Glomerular endothelial cell (primary cell): ENCODE results near the genes ZEB2 and ORC4.

- RAMPAGE, long total RNA, result no peak
Observed at GRCh38 chr2:144462087-144462854, 57.6 kb downstream of the ZEB2 start.

GRCh38 chr2:144474261-144474591 lies 45.7 kb downstream of the ZEB2 start:
- RAMPAGE, long total RNA, result no peak

DNA sequence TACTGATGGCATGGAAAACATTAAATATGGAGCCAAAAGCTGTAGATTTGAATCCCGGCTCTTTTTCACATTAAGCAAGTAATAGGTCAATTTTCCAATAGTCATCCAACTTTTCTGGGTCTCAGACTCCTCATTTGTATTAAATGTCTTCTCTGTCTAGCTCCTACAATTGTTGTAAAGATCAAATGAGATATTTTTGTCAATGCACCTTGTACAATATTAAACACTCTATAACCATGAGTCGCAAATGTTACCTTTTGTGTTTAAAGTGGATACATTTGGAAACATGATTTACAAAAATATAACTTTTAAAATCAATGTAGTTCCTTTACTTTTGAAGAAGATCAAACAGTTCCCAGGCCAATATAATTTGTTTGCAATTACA lies 36.7 kb downstream of the ZEB2 start:
- RAMPAGE, long total RNA, result no peak

DNA sequence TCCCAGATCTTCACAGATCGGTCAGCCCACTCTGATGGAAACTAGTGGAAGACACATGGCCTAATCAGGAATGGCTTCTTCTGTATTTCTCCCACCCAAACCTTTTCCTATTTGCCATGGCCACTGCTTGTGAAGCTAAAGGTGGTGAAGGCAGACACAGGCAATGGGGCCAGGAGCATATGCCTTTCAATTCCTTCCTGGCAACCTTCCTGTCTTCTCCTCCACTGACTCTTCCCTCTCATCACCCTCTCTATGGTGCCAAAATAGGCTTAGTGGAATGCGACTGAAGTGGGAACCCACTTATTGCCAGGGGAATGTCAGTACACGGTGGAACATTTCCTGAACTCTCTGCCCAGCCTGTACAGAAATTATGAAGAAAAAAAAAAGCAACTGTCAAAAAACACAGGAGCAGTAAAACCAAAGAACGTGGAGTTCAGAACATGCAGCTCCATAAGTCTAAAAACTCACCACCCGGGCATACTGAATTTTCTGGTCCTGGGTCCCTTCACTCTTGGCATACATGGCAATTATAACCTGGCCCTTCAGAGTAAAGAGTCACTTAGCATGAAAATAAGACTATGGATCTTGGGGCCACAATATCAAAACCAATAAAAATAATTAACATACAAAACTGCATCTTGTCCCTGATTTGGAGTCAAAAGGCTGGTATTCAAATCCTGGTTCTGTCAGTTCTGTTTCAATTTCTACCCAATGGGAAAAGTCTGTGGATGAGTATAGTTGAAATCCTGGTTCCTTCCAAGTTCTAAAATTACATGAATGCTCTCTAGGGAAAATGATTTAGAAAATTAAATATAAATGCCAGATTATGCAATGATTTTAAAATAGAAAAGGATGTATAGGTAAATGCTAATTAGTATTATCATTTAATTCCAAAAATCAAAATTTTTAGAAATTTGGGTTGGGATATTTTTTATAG lies 35.2 kb downstream of the ZEB2 start:
- RAMPAGE, long total RNA, result no peak

GRCh38 chr2:144505103-144506069 lies 14.5 kb downstream of the ZEB2 start:
- RAMPAGE, long total RNA, result no peak

DNA sequence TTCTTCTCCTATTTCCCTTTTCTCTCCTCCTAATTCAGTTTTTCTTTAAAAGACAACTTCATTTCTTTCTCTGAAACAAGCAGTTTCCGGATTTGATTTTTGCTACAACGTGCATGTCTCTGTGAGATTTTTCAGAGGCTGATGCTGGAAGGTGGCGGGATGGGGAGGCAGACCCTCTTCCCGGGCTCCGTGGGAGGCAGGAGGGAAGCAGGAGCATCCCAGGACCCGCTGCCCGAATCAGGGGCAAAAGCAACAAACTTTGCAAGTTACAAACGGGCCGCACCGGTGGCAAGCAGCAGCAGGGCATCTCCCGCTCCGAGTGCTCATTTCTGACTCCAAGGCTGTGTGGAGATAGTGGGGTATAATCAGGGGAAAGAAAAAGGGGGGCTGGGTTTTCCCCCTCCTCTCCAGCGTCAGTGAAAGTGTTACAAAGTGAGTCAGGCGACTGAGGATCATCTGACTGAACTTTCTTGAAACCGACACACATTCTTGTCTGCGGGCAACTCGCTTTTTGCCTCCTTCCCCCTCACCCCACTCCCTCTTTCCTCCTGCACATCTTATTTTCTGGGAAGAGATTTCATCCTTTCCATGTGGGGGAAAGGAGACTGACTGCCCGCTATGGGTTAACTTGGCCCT lies 6.3 kb downstream of the ZEB2 start:
- RAMPAGE, long total RNA, result no peak

DNA sequence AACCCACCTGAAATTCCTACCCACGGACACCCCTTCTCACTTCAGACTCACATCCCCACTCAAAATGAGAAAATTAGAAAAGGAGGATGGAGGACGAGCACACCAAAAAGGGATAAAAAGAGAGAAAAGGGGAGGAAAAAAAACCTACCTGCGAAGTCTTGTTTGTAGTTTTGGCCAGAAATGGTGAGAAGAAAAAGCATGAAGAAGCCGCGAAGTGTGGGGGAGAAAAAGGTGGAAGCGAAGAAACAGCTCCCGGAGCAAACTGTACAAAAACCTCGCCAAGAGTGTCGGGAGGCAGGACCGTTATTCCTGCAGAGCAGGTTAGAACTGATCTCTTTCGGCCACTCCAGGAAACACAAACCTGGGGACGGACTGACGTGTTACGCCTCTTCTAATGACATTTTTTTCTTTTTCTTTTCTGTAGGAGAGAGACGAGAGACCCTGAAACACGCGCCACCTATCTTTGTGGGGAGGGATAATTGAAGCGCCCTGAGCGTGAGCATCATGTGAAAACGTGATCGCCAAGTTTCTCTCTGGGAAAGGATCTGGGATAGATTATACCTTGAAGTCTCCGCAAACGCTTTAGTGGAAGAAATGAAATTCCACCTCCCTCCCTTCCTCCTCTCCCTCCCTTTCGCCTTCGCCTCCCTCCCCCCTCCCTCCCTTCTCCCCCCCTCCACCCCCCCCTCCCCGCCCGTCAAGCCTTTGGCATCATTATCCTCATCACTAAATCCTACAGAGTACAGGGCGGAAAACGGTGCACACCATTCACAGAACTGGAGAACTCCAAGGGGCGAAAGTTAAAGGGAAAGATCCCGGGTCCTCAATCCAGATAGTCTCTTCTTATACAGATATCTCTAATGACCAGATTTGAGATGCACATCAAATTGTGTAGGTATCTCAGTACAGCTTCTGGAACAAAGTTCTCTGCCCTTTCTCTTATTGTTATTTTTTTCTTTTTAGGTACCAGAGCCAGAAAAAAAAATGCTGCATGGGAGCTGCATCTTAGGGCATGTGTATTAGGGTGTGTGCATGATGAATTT lies at the start of gene ZEB2:
TSS of gene ZEB2 (minus strand) at position 329 of the 1,043 bp plus-strand sequence.
- RAMPAGE, long total RNA, result no peak

DNA sequence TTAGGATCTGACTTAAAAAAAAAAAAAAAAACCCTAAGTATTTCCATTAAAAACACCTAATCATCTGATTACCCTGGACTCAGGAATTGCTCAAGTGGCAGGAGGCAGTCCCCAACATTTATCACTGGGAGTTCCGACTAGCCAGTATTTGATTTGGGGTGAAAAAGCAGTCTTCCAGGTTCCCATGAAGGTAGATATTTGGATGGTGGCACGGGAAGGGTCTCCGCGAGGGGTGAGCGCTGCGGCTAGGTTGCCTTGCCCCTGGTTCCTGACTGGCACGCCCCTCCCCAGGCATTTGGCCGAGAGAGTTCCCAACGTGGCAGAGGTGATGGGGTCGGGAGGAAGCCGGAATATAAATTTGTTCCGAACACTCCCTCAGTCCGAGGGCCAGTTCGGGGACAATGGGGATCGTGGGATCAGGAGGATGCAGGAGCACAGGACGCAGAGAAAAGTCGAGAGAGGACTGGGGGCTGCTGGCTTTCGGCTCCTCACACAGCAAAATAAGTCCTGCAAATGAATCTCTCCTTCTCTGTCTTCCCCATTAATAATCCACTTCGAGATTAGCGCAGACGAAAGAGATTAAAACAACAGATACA lies 2.8 kb upstream of the ZEB2 start:
- RAMPAGE, long total RNA, result no peak

DNA sequence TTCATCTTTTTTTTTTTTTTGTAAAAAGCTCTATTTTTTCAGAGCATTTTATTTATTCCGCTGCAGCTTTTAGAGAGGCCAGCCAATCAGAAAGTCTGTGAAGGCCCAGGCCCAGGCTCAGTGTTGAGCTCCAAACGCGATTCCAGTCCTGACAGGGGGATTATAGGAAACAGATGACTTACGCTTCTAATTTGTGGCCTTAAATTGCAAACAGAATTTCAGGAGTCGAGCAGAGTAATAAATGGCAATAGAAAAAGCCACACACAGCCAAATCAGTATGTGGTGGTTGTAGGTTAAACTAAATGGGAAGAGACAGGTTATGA lies 130.9 kb upstream of the ZEB2 start:
- RAMPAGE, long total RNA, result no peak

DNA sequence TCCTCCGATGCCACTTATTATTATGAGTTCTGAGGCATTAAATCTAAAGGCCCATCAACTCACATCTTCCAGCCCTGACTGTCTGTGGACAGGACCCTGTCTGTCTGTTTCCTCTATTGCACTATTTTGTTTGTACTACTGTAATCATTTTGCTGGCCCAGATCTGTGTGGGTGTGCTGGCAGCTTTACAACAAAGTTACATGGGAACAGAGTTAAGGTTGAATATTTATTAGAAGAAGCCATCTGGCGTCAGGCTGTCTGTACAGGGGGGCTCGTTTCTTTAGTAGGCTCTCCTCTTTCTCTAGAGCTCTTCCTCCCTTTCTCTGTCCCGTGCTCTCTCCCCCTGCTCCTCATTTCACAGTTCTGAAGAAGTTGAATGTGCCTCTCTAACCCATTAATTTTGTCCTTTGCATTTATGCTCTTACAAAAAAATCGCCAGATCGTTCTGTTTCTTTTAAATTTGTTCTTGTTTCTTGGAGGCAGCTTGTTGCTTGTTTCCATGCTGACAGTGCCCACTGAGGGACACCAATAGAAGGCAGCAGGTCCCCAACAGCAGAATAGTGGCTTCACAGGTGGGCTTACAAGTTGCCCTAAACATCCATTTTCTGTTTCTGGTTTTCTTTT lies 315.1 kb upstream of the ZEB2 start:
- RAMPAGE, long total RNA, result no peak

DNA sequence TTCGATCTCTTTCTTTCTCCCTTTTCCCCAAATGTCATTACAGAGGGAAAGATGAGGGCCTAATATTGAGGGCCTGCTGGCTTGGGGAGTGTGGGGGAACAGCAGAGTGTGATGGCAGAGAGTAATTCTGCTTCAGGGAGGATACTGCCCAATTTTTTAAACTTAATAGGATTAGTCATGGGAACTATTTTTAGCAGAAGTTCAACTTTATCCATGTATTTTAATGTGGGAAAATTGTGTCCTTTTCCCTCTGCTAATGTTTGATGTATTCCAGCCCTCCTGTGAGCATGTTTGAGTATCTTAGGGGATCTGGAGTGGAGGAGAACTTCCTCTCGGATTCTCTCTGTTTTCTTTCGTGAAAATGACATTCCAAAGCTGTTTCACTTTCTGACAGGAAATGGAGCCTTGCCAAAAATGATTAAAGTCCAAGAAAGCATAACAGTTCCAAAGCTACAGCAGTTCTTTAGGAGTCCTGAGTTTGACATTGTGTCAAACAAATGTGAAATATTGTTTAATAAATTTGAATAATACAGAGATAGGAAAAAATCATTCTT lies 418.4 kb upstream of the ZEB2 start:
- RAMPAGE, long total RNA, result no peak

DNA sequence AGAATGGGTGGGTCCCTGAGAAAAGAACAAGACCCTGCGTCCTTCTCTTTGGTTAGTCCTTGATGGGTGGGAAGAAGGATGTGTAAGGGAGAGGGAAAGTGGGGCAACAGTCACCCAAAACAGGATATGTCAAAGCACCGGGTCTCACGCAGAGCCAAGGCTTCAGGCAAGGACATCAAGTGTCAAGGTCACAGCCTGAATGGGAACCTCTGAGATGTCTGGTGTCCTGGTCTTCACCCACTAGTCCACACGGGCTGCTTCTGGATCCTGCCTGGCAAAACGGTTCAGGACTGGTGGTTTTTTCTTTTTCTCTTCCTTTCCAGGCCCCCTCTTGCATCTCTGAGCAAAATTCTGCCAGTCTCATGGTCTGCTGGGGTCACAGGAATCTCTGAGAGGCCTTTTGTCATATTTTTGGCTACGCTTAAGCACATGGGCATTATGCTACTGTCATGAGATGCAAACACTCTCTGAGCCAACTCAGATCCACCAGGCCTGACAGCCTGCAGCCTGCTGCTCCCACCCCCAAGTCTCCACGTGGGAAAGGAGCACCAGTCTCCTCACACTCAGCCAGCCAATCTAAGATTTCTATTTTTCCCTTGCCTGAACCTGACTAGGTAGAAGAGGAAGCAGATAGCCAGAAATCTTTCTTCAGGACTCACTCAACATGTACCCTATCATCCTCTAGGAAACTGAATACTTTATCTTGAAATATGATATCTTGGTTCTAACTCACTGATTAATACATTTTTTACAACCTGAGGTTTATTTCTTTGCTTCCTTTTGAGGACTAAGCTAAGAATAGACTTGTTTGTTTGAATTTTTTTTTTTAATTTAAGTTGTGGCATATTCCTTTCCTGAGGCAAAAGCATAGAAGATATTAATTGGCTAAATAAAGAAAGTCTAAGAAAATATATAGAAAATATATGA lies 518.3 kb upstream of the ZEB2 start:
- RAMPAGE, long total RNA, result no peak

GRCh38 chr2:145198941-145199413 lies 679.1 kb upstream of the ZEB2 start:
- RAMPAGE, long total RNA, result no peak

DNA sequence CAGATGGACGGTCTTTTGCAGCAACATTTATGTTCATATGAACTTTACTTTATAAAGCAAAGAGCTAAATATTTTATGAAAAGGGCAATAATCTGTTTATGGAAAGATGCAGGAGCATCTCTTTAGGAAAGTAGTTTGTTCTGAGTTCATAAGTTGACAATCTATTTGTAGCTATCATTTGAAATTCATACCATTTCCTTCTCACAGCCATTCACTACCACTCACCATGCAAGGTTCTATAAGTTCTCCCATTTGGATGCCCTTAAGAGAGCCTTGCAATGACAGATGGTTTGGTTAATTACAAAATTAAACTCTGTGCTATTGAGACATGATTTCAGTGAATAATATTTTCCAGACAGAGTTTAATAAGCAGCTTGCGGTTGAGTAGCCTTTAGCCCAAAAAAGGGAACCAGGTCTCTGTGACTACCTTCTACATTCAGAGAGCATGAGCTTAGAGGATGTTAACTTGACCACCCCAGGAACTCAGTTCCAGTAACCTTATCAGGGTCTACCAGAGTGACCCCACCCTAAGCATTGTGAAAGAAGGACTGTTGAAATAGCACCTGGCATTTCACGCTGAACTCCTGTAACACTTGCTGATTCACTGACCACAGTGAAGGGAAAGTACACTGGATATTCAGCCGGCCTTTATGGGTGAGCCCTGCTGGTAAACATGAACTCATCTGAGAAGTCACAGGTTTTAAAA lies 1173.0 kb upstream of the ZEB2 start:
- RAMPAGE, long total RNA, result no peak

- RAMPAGE, long total RNA, result no peak
Observed at GRCh38 chr2:147844107-147844401, 775 bp upstream of the ACVR2A start.

- RAMPAGE, long total RNA, result start-site peak on the minus strand at chr2:148020697-148020775, 63 and 33 reads in 2 replicates
Observed at GRCh38 chr2:148020554-148020813, at the start of gene ORC4. Gene ORC4 (minus strand): TSS chr2:148020737.

DNA sequence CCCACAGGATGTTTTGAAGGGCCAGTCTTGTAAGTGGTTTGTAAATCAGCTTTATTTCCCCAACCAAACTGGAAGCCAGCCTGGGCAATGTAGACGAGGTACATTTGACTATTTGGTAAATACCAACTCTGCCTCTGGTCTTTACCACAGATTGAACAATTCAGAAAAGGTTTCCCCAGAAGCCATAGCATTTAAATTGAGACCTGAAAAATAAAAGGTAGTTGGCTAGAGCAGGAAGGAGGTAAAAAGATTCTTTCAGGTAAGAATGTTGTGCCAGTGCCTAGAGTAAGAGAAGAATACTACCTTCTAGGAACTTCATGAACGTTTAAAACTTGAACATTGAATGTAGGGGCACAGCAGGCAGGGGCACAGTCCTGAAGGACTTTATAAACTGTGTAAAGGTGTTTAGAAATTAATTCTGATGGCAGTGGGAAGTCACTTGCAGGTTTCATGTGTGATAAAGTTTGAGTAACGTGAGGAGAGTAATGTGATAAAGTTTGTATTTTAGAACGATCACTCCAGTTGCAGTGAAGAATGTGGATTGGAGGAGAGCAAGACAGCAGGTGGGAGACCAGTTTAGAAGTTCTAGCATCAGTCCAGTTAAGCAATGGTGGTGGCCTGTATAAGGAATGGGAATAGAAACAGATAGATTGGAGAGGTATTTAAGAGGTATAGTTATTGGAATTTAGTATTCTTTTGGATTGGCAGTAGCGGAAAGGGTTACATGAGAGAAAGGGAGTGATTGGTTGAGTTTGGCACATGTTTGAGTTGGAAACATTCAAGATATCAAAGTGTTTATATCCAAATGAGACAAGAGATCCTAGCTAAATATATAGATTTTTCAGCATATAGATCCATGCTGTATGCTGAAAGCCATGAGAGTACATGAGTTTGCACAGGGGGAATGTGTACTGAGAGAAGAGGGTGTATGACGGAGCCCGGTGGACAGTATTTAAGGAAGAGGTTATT lies 77.0 kb downstream of the MBD5 start:
- RAMPAGE, long total RNA, result no peak

- RAMPAGE, long total RNA, result no peak
Observed at GRCh38 chr2:148264356-148265012, 243.6 kb downstream of the MBD5 start.

GRCh38 chr2:148646352-148646707 lies 1.8 kb downstream of the EPC2 start:
- RAMPAGE, long total RNA, result no peak

DNA sequence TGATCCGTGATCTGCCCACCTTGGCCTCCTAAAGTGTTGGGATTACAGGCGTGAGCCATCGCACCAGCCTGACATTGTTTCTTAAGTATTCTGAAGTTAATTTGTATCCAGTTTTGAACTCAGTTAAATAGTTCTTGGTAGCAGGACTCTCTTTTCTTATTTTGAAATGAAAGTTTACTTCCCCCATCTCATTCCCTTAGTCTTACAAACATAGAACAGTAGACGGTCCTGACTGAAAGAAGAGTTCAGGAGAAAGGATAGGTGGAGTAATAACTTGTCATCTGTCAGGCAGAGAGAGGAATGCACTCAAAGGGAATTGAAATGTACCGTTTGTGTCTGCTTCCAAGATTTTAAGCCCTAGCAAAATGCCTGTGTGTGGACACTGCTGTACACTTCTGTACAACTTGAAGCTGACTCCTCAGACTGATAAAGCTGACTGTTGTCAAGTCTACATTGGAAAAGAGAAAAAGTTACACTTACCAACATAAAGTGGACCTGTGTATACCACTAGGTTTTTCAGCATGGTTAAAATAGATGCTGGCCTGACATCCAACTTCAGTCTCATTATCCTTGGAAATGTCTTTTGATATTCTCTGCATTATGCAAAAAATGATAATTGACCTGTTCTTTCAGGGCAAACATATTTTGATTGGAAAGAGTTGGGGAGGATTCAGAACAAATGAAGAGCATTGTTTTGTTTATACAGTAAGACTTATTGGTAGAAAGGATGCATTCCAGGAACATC lies 50.6 kb downstream of the EPC2 start:
- RAMPAGE, long total RNA, result no peak